SJSA1 (cell line): ENCODE results near the gene NCAM2.

GRCh38 chr21:15141285-15141865, 76.6 kb upstream of the NRIP1 start:
- RAMPAGE, long total RNA, result no peak

- RAMPAGE, long total RNA, result no peak
Measured at GRCh38 chr21:15241789-15242356, 177.1 kb upstream of the NRIP1 start.

GRCh38 chr21:15643024-15643315, 86.8 kb upstream of the USP25 start:
- RAMPAGE, long total RNA, result no peak

GRCh38 chr21:15784403-15785143, 54.8 kb downstream of the USP25 start:
- RAMPAGE, long total RNA, result no peak

GRCh38 chr21:15833242-15833856, 103.6 kb downstream of the USP25 start:
- RAMPAGE, long total RNA, result no peak

GRCh38 chr21:16838216-16838884, 674.5 kb upstream of the CXADR start:
- RAMPAGE, long total RNA, result no peak

GRCh38 chr21:17476028-17476549, 36.8 kb upstream of the CXADR start:
- RAMPAGE, long total RNA, result no peak

DNA sequence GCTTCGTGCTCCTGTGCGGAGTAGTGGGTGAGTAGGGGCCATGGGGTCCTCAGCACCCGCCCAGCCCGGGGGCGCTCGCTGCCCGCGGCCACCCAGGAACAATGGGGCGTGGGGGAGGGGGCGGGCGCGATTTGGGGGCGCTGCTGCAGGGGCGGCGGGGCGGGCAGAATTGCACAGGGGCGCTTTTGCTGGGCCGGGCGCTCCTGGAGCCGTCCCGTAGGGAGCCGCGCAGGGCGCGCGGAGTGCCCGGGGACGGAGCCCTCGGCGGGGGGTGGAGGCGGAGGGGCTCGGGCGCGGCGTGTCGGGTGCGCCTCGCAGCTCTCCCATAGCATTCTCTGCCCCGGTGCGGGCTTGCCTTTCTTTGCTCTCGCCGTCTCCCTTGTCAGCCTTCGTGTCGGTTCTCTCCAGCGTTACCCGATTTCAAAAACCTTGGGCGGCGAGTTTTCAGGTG, 328 bp downstream of the CXADR start:
- RAMPAGE, long total RNA, result no peak

GRCh38 chr21:17752125-17752555, 67.0 kb downstream of the C21orf91 start:
- RAMPAGE, long total RNA, result no peak

DNA sequence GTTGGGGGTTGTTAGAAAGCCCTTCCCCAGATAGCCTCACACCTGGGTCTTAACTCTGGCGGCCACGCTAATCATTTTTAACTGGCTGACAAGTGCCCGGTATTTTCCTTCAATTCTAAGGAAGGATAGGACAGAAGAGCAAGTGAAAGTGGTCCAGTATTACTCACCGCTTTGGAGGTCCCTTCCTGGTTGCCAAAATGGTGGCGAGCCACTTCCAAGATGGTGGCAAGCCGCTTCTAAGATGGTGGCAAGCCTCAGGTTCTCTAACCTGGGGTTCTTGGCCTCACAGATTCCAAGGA, 356.0 kb upstream of the TMPRSS15 start:
- RAMPAGE, long total RNA, result no peak

GRCh38 chr21:18832914-18833518, 429.4 kb upstream of the TMPRSS15 start:
- RAMPAGE, long total RNA, result no peak

DNA sequence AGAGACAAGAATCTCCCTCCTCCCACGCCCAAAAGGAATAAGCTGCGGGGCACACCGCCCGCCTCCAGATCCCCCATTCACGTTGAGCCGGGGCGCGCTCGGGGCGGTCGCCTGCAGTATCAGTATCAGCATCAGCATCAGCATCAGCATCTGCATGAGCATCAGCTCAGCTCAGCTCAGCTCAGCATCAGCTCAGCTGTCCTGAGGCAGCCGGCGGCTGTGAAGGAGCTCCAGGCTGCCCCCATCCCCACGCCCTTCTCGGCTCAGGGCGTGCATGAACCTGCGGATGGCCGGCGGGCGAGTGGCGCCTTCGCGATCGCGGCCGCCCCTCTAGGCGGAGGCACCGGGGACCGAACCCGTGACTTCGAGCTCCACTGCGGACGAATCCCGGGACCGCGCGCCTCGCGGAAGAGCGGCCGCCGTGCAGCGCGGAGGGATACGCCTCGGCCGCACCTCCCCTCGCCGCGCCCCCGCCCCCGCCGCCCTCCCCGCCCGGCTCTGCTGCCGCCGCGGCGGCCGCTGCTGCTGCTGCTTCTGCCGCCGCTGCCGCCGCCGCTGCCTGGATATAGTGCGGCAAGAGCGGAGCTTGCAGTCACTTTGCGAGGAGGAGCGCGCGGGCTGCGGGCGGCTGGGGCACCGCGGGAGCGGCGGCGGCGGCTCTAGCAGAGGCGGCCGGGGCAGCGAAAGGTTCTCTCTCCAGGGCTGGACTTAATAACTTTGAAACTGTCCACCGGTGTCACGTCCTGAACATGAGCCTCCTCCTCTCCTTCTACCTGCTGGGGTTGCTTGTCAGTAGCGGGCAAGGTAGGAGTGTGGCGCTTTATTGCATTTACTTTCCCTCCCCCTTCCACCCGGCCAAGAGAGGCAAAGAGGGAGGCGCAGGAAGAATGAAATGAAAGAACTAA, at the start of gene NCAM2:
NCAM2 (plus strand) TSS at position 595 of the 905 bp plus-strand sequence.
- RAMPAGE, long total RNA, result no peak

DNA sequence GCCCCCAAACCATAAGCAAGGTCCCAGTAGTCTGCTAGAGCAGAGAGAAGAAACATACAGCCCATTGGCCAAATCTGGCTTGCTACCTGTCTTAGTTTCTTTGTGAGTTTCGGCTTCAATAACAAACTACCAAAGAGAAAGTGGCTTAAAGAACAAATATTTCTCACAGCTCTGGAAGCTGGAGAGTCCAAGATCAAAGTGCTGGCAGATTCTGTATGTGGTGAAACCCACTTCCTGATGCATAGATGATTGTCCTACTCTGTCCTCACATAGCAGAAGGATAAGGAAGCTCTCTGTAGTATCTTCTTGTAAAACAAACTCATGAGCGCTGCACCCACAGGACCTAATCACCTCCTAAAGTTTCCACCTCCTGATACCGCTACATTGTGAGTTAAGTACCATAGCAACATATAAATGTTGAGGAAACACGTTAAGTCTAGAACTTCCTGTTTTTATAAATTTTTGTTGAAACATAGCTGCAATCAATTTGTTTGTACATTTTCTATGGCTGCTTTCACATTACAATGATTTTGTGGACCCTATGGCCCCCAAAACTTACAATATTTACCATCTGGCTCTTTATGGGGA, 1423.2 kb downstream of the NCAM2 start:
- RAMPAGE, long total RNA, result no peak

DNA sequence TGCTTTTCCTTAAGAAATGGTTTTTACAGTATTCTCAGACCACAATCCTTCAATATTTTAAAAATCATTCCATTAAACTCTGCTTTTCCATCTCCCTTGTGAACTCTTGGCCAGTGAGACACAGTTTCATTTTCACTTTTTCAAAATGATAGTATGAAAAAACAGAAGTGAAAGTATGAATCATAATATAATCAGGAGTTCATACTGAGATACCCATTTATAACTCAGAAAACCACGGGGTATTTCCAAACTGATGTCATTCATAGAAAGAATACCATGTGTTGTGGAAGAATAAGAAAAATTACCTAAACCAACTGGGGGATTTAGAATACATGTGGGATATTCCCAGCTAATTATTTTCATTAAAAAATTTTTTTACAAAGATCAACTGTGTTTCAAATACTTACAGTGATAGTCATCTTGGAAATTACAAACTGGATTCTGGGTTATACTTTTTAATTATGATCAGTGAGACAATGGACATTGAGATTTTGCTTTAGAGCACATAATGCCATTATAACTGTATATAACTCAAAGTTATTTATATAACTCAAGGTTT, 149.8 kb downstream of the MRPL39 start:
- RAMPAGE, long total RNA, result no peak

- RAMPAGE, long total RNA, result no peak
Measured at GRCh38 chr21:25736109-25736685, 1.4 kb downstream of the GABPA start.

DNA sequence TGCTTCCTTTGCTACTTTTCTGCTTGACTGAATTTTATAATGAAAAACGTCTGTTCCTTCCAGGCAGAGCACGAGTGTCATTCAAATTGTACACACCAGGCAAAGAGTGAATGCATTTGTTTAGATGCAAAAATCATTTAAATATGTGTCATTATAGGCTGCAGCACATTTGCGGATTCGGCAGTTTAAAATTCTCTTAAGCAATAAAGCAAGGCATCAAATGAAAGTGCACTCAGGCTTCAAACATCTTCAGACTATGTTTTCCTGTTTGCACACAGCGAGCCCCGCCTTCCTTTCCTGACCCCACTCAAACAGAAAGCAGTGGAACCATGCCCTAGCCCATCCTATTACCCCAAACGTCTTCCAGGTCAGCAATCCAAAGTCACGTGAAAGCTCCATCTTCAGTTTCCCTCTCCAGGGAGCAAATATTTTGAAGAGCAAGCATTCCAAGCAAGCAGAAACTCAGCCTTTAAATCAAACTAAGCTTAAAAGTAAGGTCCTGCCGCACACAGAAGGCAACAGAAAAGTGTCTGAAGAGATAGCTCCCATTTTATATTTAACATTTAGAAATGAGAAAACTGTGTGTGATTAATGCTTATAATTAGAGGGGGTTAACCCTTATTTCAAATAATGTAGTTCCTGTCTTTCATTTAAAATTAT, 99.5 kb downstream of the APP start:
- RAMPAGE, long total RNA, result no peak

- RAMPAGE, long total RNA, result no peak
Measured at GRCh38 chr21:26389833-26390419, 183.2 kb downstream of the CYYR1 start.

- RAMPAGE, long total RNA, result no peak
Measured at GRCh38 chr21:26800711-26801441, 44.3 kb downstream of the ADAMTS1 start.

DNA sequence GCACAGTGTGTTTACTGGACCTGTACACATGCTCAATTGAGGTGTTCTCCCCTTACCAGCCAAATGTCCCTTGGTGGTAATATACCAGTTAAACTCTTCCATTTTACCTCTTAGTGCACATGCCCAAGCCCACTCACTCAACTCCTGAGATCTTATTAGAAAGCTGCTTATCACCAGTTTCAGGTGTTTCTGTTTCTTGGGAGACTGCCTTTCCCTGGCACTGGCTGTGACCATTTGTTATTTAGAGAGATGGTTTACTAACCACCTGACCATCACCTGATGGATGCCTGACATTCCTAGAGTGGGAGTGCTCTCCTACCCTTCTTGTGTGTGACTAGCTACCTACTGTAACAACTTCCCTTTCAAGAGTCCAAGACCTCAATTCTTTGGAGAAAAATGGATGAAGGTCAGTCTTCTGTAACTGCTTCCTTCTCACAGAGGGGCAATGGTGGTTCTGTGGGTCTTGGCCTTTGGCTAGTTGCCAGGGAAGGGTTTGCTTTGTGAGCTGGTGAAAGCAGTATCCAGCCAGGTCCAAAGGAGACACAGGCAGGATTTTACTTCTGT, 755.2 kb upstream of the ADAMTS5 start:
- RAMPAGE, long total RNA, result no peak

DNA sequence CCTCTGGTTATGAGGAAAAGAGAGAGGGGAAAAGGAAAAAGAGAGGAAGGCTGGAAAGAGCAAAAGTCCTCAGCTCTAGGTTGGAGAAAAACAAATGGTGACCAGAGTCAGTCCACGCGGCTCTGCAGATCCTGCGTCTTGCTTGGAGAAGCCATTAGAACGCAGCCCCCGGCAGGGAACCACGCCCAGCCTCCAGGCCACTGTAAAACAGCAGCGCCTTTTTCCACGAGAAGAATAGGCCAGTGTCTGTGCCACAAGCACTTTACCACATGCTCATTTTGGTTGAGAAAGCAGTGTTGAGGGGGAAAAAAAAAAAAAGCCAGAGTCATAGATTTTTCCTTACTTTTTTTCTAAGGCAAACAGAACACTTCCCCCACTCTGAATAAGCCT, 846.9 kb upstream of the ADAMTS5 start:
- RAMPAGE, long total RNA, result no peak